IMR-90 (cell line): ENCODE results near the genes MYO5B and DCC.

- RRBS, result 3% methylated on average over 6 of the region's 21 CpGs
CAGE:
- cytosol, long polyA plus RNA, result no peak
- long polyA plus RNA, result no peak
- nucleus, long polyA plus RNA, result no peak
Measured at GRCh38 chr18:48952900-48953231, 2.1 kb upstream of the SMAD7 start.

DNA sequence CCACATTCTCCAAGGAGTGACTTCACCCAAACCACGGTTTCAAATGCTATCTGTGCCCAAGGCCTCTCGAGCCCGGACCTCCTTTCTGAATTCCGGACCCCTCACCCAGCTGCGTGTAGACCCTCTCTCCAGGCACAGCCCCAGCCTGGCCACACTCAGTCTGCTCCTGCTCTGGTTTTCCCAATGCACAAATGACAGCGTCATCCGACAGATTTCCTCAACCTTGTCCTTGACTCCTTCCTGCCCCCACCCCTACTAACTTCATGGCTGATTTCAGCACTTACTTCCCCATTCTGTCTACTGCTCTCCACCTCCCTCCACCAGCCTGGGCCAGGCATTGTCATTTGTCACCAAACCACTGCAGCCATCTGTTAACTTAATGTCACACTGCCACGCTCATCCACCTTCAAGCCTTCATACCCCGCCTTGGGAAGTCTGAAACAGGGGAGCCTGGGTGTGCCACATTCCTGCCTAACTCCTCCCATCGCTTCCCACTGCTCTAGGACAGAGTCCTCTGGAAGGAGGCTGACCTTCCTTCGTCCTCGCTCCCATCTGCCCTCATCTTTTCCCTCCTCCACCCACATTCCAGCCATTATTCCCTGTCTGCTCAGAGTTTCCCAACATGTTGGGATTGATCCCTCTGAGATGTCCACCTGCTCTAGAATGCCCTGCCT, 42.0 kb upstream of the SMAD7 start:
- RRBS, result no CpG with 5 or more reads among the region's 12 CpGs
CAGE:
- cytosol, long polyA plus RNA, result no peak
- long polyA plus RNA, result no peak
- nucleus, long polyA plus RNA, result no peak

GRCh38 chr18:49159922-49160652, 209.3 kb upstream of the SMAD7 start:
- RRBS, result no CpG with 5 or more reads among the region's 3 CpGs
CAGE:
- cytosol, long polyA plus RNA, result no peak
- long polyA plus RNA, result no peak
- nucleus, long polyA plus RNA, result no peak

- RRBS, result no CpG with 5 or more reads among the region's 3 CpGs
CAGE:
- cytosol, long polyA plus RNA, result no peak
- long polyA plus RNA, result no peak
- nucleus, long polyA plus RNA, result no peak
Measured at GRCh38 chr18:49168996-49169318, 218.2 kb upstream of the SMAD7 start.

GRCh38 chr18:49591461-49592260, 29.8 kb downstream of the LIPG start:
- RRBS, result 13% methylated on average over 1 of the region's 6 CpGs
CAGE:
- cytosol, long polyA plus RNA, result no peak
- long polyA plus RNA, result no peak
- nucleus, long polyA plus RNA, result no peak

GRCh38 chr18:49612592-49612974, 50.7 kb downstream of the LIPG start:
- RRBS, result no CpG with 5 or more reads among the region's 9 CpGs
CAGE:
- cytosol, long polyA plus RNA, result no peak
- long polyA plus RNA, result no peak
- nucleus, long polyA plus RNA, result no peak

- RRBS, result no CpG with 5 or more reads among the region's 12 CpGs
CAGE:
- cytosol, long polyA plus RNA, result no peak
- long polyA plus RNA, result no peak
- nucleus, long polyA plus RNA, result no peak
Measured at GRCh38 chr18:49723426-49724096, 89.8 kb downstream of the ACAA2 start.

- RRBS, result no CpG with 5 or more reads among the region's 3 CpGs
CAGE:
- cytosol, long polyA plus RNA, result no peak
- long polyA plus RNA, result no peak
- nucleus, long polyA plus RNA, result no peak
Measured at GRCh38 chr18:50096728-50097211, 98.2 kb downstream of the MYO5B start.

- RRBS, result 4% methylated on average over 78 of the region's 131 CpGs
CAGE:
- cytosol, long polyA plus RNA, result no peak
- long polyA plus RNA, result no peak
- nucleus, long polyA plus RNA, result no peak
Measured at GRCh38 chr18:50194506-50195656, at the start of gene MYO5B. MYO5B (minus strand) TSS chr18:50195147.

- RRBS, result no CpG with 5 or more reads among the region's 13 CpGs
CAGE:
- cytosol, long polyA plus RNA, result no peak
- long polyA plus RNA, result no peak
- nucleus, long polyA plus RNA, result no peak
Measured at GRCh38 chr18:50284870-50285377, 2.6 kb downstream of the CXXC1 start.

- RRBS, result no CpG with 5 or more reads among the region's 10 CpGs
CAGE:
- cytosol, long polyA plus RNA, result no peak
- long polyA plus RNA, result no peak
- nucleus, long polyA plus RNA, result no peak
Measured at GRCh38 chr18:51037767-51038516, 7.9 kb downstream of the SMAD4 start.

DNA sequence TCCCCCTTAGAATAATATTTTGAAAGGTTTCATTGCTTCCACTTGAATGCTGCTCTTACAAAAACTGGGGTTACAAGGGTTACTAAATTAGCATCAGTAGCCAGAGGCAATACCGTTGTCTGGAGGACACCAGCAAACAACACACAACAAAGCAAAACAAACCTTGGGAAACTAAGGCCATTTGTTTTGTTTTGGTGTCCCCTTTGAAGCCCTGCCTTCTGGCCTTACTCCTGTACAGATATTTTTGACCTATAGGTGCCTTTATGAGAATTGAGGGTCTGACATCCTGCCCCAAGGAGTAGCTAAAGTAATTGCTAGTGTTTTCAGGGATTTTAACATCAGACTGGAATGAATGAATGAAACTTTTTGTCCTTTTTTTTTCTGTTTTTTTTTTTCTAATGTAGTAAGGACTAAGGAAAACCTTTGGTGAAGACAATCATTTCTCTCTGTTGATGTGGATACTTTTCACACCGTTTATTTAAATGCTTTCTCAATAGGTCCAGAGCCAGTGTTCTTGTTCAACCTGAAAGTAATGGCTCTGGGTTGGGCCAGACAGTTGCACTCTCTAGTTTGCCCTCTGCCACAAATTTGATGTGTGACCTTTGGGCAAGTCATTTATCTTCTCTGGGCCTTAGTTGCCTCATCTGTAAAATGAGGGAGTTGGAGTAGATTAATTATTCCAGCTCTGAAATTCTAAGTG, 53.2 kb downstream of the SMAD4 start:
- RRBS, result no CpG with 5 or more reads among the region's 2 CpGs
CAGE:
- cytosol, long polyA plus RNA, result start-site peak on the plus strand centred at position 436 of the sequence, 461 bp wide, 79 and 107 reads in 2 replicates
- long polyA plus RNA, result no peak
- nucleus, long polyA plus RNA, result no peak

DNA sequence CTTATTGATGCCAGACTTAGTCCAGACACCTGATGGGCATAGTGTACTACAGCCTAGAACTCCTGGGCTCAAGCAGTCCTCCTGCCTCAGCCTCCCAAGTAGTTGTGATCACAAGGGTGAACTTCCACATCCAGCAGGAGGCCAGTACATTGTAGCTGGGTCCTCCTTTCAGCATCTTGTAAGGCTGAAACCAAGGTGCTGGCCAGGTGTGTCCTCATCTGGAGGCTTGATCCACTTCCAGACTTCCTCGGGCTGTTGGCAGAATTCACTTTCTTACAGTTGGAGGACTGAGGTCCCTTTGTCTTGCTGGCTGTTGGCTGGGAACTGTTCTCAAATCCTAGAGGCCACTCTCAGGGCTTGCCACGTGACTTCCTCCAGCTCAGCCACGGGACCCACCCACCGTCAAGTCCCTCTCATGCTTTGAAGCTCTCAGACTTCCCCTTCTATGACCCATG, 76.9 kb downstream of the SMAD4 start:
- RRBS, result no CpG with 5 or more reads among the region's 4 CpGs
CAGE:
- cytosol, long polyA plus RNA, result no peak
- long polyA plus RNA, result no peak
- nucleus, long polyA plus RNA, result no peak

GRCh38 chr18:51151228-51152800, 45.7 kb downstream of the MEX3C start:
- RRBS, result no CpG with 5 or more reads among the region's 35 CpGs
CAGE:
- cytosol, long polyA plus RNA, result no peak
- long polyA plus RNA, result no peak
- nucleus, long polyA plus RNA, result no peak

DNA sequence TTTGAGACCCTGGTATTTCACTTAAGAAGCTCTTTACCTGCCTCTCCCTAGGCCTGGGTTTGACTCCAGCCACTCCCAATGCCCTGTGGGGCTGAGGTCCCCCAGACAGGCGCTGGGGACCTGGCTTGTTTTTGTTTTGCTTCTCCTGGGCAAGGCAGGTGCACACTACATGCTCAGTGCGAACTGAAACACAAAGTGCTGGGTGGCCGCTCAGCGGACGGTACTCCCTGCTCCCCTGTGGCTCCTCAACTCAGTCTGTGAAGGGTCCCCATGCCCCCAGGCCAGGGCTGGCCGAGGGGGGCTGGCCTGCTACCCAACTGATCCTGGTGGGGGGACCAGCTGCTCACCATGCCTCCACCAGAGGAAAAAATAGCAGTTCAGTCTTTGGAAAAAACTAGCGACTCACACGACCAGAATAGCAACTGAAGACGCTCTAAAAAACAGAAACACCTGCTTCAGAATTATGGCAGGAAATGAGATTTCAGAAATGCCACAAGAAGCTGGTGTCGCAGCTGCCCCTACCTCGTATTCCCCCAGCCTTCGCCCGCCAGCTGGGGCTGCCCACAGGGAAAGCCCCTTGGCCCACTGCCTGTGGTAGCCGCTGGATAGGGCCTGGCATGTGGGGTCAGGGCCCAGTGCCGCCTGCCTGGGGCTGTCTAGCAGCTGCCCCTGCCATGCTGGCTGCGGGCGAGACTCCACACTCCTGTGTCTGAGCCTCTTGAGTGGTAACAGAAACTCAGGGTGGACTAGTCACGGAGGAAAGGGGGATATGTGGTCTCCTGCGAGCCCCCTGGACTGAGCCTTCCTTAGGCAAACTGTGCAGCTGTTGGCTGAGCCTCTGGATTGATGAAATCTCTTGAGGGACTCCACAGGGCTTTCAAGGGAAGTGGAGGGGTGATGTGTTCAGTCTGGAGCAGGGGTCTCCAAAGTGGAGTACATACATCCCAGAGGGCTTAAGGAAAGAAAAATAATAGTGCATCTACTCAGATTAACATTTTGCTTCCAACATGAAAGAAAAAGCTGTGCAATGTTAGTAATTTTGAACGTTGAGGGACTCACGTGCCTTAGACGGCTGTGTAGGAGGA, 43.6 kb downstream of the MEX3C start:
- RRBS, result no CpG with 5 or more reads among the region's 22 CpGs
CAGE:
- cytosol, long polyA plus RNA, result no peak
- long polyA plus RNA, result no peak
- nucleus, long polyA plus RNA, result no peak

- RRBS, result no CpG with 5 or more reads among the region's 2 CpGs
CAGE:
- cytosol, long polyA plus RNA, result no peak
- long polyA plus RNA, result no peak
- nucleus, long polyA plus RNA, result no peak
Measured at GRCh38 chr18:51569225-51569642, 371.8 kb upstream of the MEX3C start.

GRCh38 chr18:51576953-51577293, 379.4 kb upstream of the MEX3C start:
CAGE:
- cytosol, long polyA plus RNA, result no peak
- long polyA plus RNA, result no peak
- nucleus, long polyA plus RNA, result no peak

DNA sequence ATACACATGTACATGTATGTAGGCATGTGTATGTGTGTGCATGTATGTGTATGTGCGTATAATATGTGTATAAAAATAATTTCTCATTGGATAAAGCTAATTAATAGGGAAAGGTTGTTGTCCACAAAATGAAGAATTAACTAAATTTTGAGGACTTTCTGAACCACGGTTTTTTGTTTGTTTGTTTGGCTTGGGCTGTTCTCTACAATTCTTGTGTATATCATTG, 529.1 kb upstream of the DCC start:
- RRBS, result no CpG with 5 or more reads among the region's 2 CpGs
CAGE:
- cytosol, long polyA plus RNA, result no peak
- long polyA plus RNA, result no peak
- nucleus, long polyA plus RNA, result no peak

- RRBS, result 0% methylated on average over 1 of the region's 27 CpGs
CAGE:
- cytosol, long polyA plus RNA, result no peak
- long polyA plus RNA, result no peak
- nucleus, long polyA plus RNA, result no peak
Measured at GRCh38 chr18:52339865-52340364, at the start of gene DCC. DCC (plus strand) TSS chr18:52340197.

DNA sequence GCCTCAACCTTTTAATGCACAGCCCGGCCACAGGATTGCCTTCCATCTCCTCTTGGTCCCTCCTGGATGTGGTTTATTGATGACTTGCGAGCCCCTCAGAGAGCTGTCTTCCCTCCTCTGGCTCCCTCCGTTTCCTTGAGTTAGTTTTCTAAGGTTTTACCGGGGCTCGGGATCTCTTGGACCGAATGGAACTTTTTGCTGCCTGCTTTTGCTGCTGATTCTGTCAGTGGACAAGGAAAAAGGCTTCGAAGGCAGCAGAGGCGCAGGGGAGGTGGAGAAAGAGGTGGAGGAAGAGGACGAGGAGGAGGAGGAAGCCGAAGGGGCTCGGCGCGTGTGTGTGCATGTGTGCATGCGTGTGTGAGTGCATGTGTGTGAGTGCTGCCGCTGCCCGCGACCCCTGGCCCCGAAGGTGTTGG, 376 bp downstream of the DCC start:
- RRBS, result no CpG with 5 or more reads among the region's 18 CpGs
CAGE:
- cytosol, long polyA plus RNA, result no peak
- long polyA plus RNA, result no peak
- nucleus, long polyA plus RNA, result no peak